Heart right ventricle (tissue), 2 donors: ENCODE measurements around the genes SLC25A38, ZNF619, ZNF620 and ULK4.

GRCh38 chr3:38533106-38533823 lies 37.1 kb downstream of the EXOG start:
- PRO-cap, 2 experiments = peak in 1 of 2 experiments; most common minus-strand start chr3:38533382 (in 1)

DNA sequence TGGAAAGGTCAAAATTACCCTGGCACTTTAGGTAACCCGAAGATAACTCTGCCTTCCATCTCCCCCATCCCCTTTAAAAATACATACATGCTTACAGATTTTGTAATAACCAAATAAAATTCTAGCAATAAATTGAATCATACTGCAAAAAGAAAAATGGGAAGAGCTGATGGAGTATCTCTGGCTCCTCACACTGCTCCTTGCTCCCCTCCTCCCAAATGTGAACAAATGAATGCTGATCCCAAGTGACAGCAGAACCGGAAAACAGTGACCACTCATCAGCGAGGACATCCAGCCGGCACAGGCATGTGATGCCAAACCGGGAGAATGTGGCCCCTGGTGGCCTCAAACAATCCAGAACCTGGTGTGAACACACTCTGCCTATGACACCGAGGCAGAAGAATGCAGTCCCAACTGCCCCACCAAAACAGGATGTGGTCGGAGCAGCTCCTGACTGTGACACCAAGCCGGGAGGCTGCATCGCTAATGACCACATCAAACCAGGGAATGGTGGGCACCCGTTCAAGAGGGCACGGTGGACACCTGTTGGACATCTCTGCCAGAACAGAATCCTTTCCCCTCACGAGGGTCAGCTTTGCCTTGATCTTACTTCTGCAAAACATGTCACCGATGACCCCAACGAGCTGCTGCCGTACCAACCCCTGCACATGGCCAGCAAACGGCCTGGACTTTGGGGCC lies 15.4 kb downstream of the SCN5A start:
- PRO-cap, 2 experiments = no peak in any of the 2 experiments

- PRO-cap, 2 experiments = no peak in any of the 2 experiments
These were observed 24.6 kb downstream of the GORASP1 start for GRCh38 chr3:39082408-39083595.

GRCh38 chr3:39100247-39100912 lies 7.0 kb downstream of the GORASP1 start:
- PRO-cap, 2 experiments = no peak in any of the 2 experiments

- PRO-cap, 2 experiments = peak in 1 of 2 experiments; most common minus-strand start chr3:39154566 (in 1)
These were observed 1.2 kb upstream of the CSRNP1 start for GRCh38 chr3:39154385-39155107.

DNA sequence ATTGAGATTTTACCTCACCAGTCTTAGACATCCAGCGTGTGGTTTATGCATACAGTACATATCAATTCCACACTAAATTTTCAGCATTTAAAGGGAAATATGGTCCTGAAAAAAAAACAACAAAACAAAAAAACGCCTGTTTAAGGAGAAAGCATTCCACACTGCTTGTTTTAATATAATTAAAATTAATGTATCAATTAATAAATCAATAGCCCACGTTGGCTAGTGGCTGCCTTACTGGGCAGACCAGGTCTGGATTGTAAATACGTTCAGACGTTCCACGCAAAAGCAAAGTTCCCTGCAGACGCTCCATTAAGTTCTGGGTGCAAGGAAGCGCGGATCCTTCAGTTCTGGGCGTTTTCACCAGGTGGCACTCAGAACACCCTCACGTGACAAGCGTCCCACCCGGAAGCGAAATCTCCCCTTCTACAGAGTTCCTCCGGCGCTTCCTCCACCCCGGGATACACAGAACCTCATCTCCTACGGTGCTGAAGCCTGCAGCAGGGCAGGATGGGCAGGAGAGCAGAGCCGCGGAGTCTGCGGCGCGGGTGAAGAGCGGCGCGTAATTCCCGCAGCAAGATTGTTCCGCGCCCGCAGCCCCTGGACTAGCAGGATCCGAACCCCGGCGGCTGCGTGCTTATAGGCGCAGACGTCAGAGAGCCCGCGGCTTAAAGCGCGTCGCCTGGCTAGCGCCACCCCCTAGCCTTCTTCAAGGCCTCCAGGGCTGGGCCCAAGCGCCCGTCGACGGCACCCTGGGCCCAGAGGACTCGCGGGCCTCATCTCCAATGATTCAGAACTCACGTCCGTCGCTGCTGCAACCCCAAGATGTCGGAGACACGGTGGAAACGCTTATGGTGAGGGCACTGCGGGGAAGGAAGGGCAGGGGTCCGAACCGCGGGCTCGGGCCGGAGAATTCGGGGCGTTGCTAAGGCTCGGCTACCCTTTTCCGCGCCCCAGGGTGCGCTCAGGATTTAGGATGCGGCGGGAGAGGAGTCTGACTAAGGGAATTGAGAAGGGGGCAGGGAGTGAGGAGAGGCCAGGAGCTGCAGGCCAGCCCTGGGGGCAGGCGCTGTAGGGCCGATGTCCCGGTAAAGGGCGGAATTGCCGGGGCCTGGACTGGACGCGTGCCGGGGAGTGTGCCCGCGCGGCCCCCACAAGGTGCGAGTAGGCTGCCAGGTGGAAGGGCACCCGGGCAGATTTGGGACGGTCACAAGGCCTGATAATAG lies at the start of gene SLC25A38:
TSS of gene SLC25A38 (plus strand) at position 431 of the 1,226 bp plus-strand sequence.
- PRO-cap, 2 experiments = peak in 2 of 2 experiments; most common plus-strand start position 431 of the sequence (in 2); most common minus-strand start position 610 of the sequence (in 2)

DNA sequence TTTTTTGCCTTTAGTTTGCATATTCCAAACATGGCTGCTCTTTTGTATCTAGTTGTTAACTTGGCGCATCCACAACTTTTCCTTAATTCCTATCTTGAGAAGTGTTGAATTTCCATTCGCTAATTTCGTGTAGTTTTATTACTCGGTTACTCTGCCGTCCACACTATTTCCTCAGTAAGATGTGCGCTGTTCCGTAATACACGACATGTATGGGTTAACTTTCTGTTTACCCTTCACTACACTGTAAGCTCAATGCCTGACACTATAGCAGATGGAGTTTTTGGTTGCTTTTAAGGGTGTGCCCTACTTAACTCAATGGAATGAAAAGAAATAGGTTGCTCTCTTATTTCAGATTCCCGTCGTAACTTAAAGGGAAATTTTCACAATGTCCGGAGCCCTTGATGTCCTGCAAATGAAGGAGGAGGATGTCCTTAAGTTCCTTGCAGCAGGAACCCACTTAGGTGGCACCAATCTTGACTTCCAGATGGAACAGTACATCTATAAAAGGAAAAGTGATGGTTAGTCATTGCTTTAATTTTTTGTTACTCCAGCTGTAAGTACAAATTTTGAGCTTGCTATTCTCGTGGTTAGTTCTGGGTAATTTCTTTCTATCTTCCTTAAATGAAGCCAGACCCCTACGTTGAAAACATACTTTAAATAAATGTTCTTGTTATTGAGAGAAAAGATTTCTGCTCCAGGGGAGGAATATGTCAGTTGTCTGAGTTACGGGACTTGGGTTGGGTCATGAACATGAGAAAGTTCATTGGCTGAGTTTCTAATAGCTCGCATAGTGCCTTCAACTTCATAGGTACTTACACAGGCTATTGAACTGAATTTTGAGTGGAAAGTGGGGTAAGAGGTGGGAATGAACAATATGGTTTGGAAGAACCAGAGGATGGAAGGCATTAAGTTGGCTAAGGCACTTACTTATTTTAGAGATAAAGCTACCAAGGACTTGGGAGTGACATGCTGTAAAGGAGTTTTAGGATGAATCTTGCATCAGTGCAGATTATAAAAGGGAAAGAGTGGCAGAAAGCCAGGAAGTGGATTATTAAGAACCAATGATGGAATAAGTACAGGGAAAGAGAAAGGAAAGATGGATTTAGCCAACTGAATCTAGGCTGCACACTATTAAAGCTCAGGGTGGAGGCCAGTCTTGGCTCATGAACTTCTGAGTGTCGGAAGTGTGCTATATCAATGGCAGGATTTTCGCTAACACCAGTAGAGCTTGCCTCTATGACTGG lies 1.2 kb downstream of the RPSA start:
- PRO-cap, 2 experiments = no peak in any of the 2 experiments

DNA sequence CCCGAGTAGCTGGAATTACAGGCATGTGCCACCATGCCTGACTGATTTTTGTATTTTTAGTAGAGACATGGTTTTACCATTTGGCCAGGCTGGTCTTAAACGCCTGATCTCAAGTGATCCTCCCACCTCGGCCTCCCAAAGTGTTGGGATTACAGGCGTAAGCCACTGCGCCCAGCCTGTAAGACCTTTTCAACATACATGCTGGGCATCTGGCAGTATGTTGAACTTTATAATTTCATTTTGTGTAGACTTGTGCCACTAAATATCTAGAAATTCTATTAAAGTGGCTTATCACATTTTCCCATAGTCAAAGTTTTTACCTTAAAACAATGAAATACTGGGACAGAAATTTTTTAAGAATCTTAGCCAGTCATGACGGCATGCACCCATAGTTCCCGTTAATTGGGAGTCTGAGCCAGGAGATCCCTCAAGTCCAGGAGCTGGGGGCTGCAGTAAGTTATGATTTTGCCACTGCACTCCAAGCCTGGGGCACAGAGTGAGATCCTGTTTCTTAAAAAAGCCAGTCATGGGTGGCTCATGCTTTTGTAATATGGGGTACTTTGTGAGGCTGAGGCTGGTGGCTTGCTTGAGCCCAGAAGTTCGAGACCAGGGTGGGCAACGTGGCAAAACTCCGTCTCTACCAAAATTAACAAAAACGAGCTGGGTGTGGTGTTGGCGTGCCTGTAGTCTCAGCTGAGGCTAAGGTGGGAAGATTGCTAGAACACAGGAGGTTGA lies 3.0 kb downstream of the RPSA start:
- PRO-cap, 2 experiments = no peak in any of the 2 experiments

GRCh38 chr3:39808550-39808986 lies 841 bp upstream of the MYRIP start:
- PRO-cap, 2 experiments = no peak in any of the 2 experiments

GRCh38 chr3:39810264-39810814 lies 930 bp downstream of the MYRIP start:
- PRO-cap, 2 experiments = no peak in any of the 2 experiments

DNA sequence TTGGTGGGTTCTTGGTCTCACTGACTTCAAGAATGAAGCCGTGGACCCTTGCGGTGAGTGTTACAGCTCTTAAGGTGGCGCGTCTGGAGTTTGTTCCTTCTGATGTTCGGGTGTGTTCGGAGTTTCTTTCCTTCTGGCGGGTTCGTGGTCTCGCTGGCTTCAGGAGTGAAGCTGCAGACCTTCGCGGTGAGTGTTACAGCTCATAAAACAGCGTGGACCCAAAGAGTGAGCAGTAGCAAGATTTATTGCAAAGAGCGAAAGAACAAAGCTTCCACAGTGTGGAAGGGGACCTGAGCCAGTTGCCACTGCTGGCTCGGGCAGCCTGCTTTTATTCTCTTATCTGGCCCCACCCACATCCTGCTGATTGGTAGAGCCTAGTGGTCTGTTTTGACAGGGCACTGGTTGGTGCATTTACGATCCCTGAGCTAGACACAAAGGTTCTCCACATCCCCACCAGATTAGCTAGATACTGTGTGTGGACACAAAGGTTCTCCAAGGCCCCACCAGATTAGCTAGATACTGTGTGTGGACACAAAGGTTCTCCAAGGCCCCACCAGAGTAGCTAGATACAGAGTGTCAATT lies 232.4 kb upstream of the EIF1B start:
- PRO-cap, 2 experiments = no peak in any of the 2 experiments

DNA sequence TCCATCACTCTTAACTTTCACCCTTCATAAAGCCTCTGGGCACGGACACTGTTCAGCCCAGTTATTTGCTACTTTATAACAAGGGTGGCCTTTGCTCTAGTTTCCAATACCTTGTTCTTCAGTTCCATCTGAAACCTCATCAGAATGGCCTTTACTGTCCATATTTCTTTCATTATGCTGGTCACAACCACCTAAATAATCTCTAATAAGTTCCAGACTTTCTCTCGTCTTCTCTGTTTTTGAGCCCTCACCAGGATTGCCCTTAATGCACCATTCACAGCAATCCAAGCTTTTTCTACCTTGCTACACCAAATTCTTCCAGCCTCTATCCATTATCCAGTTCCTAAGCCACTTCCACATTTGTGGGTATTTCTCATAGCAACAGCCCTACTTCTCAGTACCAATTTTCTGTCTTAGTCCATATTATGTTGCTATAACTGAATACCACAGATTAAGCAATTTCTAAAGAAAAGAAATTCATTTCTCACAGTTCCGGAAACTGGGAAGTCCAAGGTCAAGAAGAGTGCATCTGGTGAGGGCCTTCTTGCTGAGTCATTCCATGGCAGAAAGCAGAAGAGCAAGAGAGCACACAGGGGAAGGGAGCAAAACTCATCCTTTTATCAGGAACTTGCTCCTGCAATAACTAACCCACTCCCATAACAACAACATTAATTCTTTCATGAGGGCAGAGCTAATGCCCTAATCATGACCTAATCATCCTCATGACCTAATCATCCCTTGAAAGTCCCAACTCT lies 9.8 kb upstream of the EIF1B start:
- PRO-cap, 2 experiments = no peak in any of the 2 experiments

DNA sequence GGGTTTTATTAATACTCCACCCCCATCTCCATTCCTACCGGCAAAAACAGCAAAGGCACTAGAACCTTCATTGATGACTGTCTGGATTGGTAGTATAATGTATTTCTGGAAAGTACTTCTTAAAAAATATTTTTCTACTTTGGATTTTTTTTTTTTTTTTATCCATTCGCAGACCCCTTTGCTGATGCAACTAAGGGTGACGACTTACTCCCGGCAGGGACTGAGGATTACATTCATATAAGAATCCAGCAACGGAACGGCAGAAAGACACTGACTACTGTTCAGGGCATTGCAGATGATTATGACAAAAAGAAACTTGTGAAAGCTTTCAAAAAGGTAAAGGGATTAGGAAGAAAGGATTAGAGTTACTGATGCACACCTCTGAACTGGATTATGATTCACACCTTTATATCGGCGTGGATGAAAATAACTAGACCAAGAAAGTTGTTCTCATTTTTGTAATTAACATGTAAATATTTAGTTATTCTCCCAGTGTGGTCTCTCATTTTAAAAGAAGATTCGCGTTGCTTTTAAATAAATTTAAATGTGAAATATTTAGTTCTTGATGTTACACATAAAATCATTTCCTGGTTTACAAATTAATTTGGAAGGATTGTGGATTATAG lies 1.3 kb downstream of the EIF1B start:
- PRO-cap, 2 experiments = no peak in any of the 2 experiments

DNA sequence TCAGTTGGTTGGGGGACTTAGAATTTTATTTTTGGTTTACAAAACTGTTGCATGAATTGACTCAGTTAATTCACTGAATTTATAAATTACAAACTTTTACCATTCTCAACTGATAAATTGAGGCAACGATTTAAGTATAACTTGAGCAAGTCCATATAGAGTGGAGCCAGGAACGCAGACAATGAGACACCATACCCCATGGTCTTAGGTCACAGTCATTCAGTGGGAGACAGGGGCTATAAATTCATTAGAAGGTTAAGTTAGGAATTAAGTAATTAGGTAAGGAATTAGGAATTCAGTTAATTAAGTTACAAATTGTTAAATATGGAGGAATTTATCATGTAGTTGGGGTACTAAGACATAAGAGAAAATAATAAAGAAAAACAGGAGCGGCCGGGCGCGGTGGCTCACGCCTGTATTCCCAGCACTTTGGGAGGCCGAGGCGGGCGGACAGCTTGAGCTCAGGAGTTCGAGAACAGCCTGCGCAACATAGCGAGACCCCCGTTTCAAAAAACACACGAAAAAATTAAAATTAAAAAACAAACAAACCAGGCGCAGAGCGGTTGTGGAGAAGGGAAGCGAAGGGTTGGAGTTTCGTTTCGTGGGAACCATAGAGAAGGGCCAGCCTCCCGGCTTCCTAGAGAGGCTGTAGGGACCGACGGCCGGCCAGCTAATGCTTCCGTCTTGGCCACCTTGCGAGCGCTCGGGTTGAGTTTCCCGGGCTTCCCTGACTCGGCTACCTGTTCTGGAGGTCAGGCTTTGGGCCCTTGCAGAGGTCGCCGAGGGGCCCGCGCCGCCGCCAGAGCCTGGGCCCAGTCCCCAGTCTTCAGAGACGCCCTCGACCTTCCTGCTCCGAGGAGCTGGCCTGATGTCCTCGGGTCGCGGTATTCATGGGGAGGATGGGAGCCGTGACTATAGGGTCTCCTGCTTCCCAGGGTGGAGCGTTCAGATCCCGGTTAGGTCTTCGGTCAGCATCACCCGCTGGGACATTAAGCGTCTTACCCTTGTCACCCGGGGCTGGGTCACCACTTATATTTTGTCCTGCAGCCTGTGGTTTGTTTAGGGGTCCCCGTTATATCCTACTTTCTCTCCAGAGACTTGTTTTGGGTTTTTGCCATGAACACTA lies at the start of gene ZNF619:
TSS of gene ZNF619 (plus strand) at position 649 of the 1,126 bp plus-strand sequence.
- PRO-cap, 2 experiments = peak in 2 of 2 experiments; most common plus-strand start position 640 of the sequence (in 2); most common minus-strand start position 588 of the sequence (in 2)

- PRO-cap, 2 experiments = peak in 2 of 2 experiments; most common plus-strand start chr3:40506020 (in 1); most common minus-strand start chr3:40505934 (in 2)
These were observed at the start of gene ZNF620 for GRCh38 chr3:40505529-40506568. Gene ZNF620 (plus strand): TSS chr3:40506039.

GRCh38 chr3:41101985-41102555 lies 97.2 kb upstream of the CTNNB1 start:
- PRO-cap, 2 experiments = no peak in any of the 2 experiments

DNA sequence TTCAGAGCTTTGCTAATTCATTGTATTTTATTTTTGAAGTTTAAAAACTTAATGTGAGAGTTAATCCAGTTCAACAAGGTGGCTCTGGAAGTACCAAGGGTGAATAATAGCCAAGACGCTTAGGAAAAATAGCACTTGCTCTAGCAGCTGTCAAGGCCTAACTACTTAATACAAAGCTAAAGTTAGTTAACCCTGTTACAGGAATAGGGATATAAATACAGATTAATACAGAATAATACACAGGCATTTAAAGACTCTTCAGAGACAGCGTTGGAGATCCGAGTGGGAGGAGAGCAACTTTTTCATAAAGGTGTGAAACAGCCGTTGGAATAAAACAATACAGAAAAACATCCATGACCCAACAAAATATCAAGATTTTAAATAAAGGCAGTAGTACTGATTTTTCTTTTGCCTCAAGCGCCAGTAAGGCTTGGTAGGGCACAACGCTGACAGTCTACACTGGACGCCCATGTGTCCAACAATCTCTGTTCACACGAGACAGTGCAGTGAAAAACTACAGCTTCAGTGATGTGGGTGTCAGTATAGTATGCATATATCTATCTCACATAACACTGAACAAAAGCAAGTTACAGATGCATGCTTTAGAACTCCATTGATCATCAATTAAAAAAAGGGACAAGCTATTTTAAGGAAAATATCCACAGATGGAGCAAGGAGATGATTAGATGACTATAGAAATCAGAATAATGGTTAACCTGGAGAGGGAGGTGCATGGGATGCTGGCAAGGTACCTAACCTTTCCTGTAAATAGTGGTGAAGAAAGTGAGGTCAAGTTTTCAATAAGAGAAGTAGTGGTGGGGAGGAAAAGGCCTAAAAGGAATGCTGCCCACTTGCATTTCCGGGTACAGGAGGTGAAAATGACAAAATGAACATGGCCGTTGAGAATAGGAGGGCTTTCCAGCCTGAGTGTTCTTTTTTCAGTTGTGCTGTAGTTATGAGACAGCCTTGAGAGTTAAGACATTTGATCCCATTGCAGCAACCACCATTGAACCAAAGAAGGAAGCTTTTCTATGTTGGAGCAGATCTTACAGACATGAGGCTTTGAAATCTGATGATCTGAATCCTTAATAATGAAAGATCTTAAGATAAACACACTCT lies 42.6 kb downstream of the CTNNB1 start:
- PRO-cap, 2 experiments = no peak in any of the 2 experiments

GRCh38 chr3:41683631-41684262 lies 278.2 kb downstream of the ULK4 start:
- PRO-cap, 2 experiments = no peak in any of the 2 experiments

GRCh38 chr3:41961917-41962786 lies at the start of gene ULK4:
Gene ULK4 (minus strand): TSS chr3:41962103.
- PRO-cap, 2 experiments = peak in 2 of 2 experiments; most common plus-strand start chr3:41962562 (in 2); most common minus-strand start chr3:41962085 (in 2)

DNA sequence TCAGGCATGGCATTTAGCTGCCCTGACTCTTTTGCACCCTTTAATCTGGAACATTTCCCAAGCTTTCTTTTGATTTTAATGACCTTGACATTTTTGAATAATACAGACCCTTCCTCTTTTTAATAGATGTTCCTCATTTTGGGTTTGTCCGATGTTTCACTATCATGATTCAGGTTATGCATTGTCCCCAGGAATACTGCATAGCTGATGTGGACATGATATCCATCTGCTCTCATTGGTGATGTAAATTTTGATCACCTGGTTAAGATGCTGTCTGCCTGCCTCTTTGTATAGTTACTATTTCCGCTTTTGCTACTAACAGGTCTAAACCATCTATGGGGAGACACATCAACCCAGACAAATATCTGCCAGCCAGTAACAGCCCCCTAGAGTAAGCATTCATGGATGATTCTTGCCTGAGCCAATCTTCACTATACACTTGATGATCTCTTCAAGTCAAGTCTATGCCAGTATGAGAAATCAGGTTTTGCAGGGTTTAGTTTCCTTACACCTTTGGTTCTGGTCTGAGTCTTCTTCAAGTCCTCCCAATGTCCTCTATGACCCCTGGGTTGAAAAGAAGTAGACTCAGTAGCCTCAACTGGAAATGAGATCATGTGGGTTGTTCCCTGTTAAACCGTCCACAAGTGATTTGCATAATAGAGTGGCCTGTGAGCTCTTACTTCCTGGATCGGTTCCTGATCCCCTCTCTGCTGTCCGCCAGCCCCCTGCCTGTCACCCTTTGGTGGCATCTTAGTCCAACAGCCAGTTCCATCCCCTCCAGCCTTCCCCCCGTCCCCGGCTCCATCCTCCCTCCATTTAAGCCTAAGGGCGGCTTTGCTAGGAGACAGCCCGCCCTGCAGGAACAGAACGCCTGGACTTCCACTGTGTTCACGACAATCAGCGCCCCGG lies 50.8 kb upstream of the ULK4 start:
- PRO-cap, 2 experiments = peak in 2 of 2 experiments; most common plus-strand start position 659 of the sequence (in 2); most common minus-strand start position 600 of the sequence (in 1)